ENCODE measurements around a stretch of chr18.

DNA sequence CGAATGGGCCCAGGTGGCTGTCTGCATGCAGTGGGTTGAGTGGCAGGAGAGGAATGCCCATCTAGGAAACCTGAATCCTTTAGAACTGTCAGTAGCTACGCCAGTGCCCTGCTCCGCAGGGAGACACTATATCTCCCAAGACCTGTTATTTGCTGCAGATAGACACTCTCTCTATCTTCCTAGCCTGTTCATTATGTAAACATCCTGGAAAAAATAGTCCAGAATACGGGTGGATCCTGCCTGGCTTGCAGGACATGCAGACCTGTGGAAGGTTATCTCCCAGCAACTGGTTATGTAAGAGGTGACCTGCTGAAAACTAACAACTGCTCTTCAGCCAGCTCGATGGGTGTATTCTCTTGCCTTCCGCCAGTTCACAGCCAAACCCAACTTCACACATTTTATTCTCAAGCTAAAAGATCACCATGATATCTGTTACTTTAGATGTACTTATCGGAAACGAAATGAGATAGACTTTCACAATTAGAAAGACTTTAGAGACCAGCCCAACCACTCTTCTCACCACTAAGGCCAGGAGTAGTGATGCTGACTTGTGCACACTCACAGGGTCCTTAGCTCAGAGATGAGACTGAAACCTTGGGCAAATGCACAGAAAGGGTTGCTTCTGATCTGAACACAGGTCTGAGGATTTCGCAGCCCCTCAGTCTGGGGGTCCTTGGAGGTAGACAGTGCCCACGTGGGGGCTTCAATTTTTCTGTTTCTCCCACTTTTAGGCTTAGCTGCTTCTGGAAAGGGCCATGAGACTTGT, 58.9 kb downstream of the MBP start:
- RAMPAGE, long total RNA = no peak
- RRBS = no CpG with 5 or more reads among the region's 10 CpGs

- RAMPAGE, long total RNA = no peak
- RRBS = no CpG with 5 or more reads among the region's 3 CpGs
Observed at GRCh38 chr18:77086052-77086497, 46.5 kb downstream of the MBP start.

DNA sequence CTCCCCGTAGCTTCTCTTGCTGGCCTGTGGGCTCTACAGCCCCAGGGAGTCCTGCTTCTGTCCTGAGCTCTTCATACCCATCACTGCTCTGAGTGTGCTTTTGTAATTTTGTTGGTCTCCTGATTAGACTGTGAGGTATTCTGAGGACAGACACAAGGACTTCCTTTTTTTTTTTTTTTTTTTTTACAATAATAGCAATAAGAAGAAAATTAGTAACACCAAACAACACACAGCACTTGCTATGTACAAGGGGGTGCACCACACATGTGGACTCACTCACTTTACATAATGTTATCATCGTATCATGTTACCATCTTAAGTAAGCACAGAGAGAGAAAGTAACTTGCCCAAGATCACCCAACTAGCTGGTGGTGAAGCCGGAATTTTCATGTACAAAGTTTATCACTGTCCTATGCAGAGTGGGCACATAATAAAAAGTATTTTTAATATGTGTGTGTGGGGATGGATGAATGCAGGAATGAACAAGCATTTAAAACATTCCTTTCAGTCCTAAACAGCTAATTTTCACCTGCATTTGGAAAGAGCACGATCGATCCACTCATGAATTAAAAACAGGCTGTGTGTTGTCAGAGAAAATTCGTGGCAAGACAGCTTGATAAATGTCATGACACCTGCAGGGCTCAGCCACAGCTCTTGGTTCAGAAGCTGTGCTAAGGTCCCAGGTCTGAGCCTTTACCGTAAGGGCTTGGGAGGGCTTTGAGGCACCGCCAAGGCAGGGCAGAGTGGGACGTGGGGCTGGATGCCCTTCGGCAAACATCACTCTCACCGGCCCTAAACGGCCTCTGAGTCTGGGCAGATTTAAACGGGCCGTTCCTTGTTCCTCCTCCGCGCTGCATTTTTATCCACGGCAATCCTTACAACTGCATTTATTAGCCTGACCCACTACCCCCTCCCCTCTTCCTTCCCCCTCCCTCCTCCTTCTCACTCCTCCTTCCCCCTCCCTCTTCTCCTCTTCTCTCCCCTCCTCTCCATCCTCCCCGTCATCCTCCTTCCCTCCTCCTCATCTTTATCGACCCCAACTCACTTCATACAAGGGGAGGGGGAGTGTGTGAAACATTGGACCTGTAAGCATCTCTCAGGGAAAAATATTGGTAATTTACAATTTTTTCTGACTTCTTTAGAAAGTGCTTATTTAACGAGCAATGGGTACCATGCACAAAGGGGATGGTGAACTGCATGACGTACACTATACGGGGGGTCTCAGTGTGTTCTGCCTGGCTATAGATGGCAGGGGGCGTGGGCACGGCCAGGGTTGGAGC, 34.1 kb downstream of the MBP start:
- RAMPAGE, long total RNA = no peak
- RRBS = no CpG with 5 or more reads among the region's 24 CpGs

DNA sequence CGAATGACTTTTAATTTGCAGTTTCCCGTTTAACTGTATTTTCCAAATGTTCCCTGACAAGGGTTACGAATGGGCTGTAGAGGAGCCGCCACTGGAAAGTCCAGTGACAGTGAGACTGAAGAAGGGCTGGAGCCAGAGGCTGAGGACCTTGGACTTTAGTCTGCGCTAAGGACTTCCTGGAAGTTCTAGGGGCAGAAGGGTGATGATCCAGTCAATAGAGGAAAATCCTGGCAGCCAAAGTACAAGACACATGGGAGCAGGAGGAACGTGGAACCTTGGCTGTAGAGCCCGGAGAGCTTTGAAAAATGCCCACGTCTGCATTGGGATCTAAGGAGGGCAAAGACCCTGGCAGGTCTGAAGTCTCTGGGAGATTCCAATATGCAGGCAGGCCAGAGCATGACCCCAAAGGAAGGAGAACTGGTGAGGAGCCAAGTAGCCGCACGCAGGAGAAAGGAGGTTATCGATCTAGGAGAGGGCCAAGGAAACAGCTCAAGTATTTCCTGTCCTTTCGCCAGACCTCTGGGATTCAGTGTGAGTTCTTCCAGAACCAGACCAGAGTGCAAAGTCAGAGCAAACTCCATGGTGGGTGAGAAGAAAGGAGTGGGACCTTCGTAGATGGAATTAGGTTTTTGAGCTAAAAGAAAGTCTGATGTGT, 28.5 kb downstream of the MBP start:
- RAMPAGE, long total RNA = no peak
- RRBS = no CpG with 5 or more reads among the region's 13 CpGs

GRCh38 chr18:77111861-77112846, 20.4 kb downstream of the MBP start:
- RAMPAGE, long total RNA = no peak
- RRBS = no CpG with 5 or more reads among the region's 46 CpGs

GRCh38 chr18:77123285-77123594, 9.3 kb downstream of the MBP start:
- RAMPAGE, long total RNA = no peak
- RRBS = no CpG with 5 or more reads among the region's 5 CpGs

GRCh38 chr18:79245350-79246107, 150.2 kb upstream of the NFATC1 start:
- RAMPAGE, long total RNA = no peak
- RRBS = no CpG with 5 or more reads among the region's 27 CpGs

DNA sequence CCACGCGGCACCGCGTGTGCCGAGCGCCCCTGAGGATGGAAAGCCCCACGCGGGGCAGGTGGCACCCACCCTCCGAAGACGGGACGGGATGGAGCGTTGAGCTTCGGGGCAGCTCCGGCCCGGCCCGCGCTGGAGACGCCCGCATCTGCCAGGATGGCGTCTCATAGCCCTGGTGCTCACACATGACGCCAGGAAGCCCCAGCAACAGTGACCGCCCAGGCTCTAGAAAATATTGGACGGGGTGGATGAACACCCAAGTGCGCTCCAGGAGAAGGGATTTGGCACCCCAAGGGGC, 2.5 kb upstream of the NFATC1 start:
- RAMPAGE, long total RNA = no peak
- RRBS = no CpG with 5 or more reads among the region's 24 CpGs

DNA sequence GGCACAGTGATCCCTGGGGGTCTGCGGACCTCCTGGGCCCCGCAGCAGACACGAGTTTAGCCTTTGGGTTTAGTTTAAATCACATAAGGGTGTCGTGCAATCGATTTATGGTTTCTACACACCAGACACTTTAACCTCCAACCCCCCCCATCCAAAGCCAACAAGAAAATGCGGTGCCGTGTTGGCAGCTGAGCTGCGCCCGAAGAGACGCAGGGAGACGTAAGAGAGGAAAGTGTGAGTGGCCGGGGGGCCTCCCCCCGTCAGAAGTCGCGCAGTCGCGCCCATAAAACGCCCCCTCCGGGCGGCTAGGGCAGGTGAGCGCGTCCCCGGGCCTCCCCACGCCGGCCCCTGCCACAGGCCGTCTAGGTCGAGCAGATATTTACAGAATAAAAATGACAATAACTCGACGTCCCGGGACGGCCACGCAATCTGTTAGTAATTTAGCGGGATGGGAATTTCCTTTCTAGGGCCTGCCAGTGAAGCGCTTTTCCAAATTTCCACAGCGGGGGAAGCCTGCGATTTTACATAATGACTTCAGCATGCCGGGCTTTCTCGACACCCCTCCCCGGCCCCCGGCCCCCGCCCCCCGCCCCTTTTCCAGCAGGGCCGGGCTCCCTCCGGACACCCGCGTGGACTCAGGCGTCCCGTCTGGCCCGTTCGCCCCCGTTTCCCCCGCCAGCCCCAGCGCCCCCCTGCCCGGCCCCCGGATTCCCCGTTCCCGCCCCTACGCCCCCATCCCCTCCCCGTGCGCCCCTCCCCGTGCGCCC, 729 bp upstream of the NFATC1 start:
- RAMPAGE, long total RNA = no peak
- RRBS = 4% methylated on average over 27 of the region's 62 CpGs

GRCh38 chr18:79451057-79451920, 55.6 kb downstream of the NFATC1 start:
- RAMPAGE, long total RNA = no peak
- RRBS = 95% methylated on average over 9 of the region's 52 CpGs

DNA sequence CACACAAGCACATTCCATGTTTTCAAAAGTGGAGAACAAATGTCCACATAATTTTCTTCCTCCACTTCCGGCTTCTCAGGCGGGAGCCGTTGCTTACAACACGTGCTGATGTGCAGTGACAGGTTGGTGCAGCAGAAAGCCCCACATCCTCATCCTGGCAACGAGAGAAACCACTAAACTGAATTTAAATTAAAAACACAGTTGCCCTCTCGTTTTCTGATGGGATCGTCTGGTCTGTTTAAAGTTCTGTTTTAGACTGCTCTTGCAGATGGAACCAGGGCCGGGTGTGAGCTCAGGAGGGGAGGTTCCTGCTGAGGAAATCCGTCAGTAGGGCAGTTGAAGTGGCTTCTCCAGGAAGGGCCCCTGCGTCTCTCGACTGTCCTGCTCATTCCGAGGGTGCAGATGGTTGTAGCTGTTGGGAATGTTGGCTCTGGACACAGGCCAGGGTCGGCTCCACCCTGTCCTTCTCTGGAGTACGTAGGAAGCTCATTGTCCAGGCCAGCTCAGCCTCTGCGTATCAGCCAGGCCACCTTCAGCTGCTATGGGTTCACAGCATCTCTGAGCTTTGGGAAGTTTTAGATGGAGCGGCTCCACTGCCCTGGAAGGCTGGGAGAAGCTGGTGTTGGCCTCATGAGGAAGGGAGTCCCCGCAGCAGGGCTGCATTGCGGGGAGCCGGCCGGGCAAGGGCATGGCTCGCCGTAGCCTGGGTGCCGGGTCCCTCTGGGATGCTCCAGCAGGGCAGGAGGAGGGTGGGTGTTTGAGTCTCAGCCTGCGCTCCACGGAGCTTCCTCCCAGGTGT, 58.3 kb downstream of the NFATC1 start:
- RAMPAGE, long total RNA = no peak
- RRBS = no CpG with 5 or more reads among the region's 25 CpGs

DNA sequence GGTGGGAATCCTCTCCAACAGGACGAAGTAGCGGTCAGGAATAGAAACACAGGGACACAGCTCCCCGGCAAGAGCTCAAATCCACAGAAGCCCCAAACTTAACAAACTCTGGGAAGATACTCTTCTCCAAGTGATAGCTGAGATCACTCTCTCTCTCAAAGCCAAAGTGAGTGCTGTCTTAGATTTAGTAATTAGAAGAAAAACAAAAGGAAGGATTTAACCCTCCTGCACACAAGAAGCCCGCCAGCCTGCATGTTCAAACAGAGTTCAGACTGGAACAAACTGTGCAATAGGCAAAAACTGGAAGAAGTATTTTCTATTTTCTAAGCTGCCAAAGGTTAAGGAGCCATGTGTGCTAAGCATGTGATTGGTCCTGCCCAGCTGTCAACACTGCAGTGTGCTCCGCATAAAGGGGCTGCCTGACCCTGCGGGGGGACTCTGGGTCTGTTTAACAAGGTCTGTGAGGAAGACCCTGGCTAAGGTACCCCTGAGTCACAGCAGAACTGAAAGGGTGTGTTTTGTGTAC, 9.0 kb downstream of the SLC66A2 start:
- RAMPAGE, long total RNA = no peak
- RRBS = no CpG with 5 or more reads among the region's 6 CpGs

DNA sequence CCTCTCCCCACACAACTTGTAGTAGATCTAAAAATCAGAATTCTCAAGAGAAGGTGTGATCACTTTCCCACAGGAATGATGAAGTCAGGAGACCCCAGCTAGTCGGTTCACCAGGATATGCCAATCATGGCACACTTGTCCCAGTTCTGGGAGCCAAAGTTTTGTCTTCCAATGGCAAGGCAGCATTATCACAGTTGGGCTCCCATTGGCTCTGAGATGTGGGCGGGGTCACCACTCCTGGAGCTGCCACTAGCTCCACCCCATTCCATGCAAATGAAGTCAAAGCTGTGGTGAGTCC, 453 bp upstream of the ADNP2 start:
- RAMPAGE, long total RNA = no peak
- RRBS = no CpG with 5 or more reads among the region's 2 CpGs

GRCh38 chr18:80148161-80148965, 39.3 kb downstream of the ADNP2 start:
- RAMPAGE, long total RNA = no peak
- RRBS = no CpG with 5 or more reads among the region's 33 CpGs

Data from hepatocyte (in vitro differentiated cells and primary cell).